GM23338 (cell line): ENCODE measurements around a stretch of chr2.

DNA sequence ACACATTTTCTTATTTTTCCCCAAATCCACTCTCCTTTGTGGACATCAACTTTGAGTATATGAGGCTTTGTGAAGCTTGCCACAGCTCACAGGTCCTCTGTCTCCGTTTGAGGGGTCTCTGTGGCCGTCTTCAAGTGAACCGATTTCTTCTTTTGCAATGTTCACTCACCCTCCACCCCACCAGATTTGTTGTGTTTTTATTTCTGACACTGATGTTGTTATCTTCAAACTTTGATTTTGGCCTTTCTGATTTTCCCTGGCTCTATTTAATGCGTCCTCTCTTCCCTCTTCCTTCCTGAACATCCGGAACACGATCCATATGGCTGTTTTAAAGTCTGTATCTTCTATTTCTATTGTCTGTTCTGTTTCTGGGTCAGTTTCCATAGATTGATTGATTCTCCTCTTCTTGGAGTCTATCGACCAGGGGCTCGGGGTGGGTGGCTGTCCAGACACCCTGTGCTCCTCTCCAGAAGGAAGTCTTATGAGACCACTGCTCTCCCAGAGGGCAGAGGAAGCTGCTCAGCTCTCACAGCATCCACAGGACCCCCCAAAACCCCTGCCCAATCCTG lies 97.4 kb upstream of the FAM240C start:
- PRO-cap = no peak
- RAMPAGE, long total RNA = no peak